H9 (cell line): ENCODE results near the gene CMC2.

DNA sequence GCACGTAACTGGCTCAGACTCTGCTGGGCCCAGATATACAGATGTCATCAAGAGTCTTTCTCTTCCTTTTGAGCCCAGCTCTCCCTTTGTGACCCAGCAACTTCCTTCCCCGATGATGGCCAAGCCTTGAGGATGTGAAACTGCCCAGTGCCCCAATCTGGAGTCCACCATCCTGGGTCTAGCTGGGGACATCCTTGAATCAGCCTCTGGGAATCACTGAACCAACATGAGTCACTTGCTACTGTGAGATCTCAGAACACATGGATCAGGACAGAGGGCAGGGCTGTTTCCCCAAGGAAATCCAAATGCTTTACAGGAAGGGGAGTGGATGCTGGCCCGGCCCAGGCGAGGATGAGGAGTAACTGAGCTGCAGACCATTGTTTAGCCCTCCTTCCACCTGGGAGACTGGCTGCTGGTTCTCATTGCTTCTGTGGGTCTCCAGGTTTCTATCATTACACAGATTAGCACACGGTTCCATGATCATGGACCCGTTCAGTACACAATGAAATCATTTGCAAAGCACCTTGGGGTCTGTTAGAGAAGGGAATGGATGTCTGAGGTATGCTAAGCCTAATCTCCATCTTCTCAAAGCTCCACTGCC lies 547.6 kb downstream of the WWOX start:
- PRO-cap, result no peak

GRCh38 chr16:78695575-78696046 lies 596.2 kb downstream of the WWOX start:
- PRO-cap, result no peak

DNA sequence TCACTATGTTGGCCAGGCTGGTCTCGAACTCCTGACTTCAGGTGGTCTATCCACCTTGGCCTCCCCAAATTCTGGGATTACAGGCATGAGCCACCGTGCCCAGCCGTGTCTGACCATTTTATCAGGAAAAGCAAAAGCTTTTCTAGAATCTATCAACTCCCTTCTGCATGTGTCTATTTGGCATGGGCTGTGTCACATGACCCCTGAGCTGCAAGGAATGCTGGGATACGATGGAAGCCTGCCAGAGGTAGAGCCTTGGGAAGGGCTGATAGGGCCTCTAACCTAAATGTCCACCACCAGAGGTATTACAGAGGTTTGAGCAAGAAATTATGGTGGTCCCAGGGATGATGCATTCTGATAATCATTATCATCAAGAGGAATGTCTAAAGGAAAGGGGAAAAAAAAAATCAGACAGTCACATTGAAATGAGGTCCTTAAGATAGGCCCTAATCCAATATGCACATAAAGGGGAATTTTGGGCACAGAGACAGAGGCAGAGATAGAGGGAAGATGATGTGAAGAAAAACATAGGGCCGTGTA lies 616.3 kb downstream of the WWOX start:
- PRO-cap, result no peak

GRCh38 chr16:79051880-79052254 lies 548.7 kb downstream of the MAF start:
- PRO-cap, result no peak

GRCh38 chr16:79508886-79509717 lies 91.4 kb downstream of the MAF start:
- PRO-cap, result no peak

DNA sequence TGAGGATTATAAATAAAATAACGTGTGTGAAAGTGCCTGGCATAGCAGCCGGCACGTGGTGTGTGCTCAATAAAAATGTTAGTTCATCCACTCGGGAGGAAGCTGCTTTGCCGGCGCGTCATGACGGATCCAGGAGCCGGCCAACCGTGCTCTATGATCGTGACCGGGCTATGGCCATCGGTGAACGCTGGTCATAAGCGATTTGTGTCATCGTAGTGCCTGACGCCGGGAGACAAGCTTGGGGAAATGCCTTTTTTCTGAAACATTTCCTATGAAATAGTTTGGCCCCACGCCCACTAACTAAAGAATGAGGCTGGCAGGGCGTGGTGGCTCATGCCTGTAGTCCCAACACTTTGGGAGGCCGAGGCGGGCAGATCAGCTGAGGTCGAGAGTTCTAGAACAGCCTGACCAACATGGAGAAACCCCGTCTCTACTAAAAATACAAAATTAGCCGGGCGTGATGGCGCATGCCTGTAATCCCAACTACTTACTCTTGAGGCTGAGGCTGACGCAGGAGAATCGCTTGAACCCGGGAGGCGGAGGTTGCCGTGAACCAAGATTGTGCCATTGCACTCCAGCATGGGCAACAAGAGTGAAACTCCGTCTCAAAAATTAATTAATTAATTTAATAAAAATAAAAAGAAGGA lies 73.8 kb downstream of the CMC2 start:
- PRO-cap, result no peak

DNA sequence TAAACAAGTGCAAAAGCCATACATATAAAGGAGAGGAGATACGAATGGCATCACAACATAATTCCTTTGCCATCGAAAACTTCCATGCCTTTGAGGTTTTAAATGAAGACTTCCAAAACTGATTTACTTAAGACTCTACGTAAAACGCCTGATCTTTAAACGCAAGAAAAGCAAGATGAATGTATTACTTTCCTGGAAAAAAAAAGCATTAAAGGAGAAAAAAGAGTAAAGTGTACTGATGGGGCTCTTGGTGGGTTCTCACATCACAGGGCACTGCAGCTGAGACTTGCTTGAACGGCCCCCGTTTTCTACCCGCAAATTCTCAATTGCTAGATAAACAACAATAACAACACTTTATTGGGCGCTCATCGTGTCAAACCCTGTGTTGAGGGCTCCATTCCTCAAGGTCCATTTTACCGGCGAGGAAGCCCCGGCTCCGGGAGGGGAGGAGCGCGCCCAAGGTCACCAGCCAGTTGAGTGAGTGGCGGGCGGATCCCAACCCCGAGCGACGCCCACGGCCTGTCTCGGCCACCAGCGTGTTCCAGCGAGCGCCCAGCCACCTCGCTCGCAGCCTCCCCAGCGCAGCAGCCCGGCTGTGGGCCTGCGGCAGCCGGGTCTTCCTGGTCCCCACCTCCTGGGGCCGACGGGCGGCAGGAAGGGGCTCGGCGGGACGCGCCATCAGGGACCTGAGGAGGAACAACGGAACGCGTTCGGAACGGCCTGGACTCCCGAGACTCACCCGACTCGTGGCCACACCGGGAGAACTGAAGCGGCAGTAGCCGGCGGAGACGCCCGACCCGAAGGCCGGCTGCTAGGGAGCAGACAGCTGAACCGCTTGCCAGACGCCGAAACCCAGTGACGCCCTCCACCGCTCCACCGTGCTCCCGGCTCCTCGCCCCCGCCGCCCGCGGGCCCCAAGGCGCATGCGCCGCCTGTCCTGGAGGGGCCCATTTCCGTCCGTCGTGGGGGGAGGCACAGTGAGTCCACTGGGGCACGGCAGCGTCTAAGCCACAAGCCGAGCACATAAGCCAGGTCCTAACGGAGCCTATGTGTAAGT lies at the start of gene CMC2:
Gene CMC2, minus strand, starts transcription at position 891 of the 1,057 bp plus-strand sequence.
- PRO-cap, result bidirectional peak, plus-strand start at position 520 of the sequence, minus-strand start at position 415 of the sequence; bidirectional peak, plus-strand start at position 951 of the sequence, minus-strand start at position 857 of the sequence

DNA sequence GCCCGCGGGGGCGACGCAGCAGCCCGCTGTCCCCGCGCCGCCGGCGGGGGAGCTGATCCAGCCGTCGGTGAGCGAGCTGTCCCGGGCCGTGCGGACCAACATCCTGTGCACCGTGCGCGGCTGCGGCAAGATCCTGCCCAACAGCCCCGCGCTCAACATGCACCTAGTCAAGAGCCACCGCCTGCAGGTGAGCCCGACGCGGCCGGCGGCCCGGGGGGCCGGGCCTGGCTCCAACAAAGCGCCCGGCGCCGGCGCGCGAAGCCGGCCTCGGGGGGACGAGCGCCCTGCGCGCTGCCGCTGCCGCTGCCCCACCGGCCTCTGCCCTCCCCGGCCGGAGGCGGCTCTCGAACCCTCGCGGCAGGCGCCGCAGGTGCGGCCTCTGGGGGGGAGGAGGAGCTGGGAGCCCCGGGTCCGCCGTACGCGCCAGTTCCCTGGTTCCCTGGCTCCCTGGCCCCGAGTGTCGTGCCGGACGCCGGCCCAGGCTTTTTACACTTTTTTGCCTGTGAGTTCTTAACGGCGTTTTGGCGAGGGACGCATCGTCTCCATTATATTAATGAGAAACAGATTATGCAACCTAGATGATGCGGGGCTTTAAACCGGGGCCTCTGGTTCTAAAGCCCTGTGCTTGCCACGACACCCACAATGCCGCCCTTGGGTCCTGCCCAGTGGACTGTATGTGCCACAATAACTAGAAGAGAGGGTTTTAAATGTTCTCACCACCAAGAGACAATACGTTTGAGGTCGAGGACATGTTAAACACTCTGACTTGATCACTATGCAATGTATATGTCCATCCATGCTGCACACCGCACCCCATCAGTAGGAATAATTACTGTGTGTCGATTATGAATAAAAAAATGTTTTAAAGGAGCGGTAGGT lies 617 bp downstream of the ATMIN start:
- PRO-cap, result bidirectional peak, plus-strand start at position 426 of the sequence, minus-strand start at position 320 of the sequence; unidirectional peak, minus-strand start at position 678 of the sequence

DNA sequence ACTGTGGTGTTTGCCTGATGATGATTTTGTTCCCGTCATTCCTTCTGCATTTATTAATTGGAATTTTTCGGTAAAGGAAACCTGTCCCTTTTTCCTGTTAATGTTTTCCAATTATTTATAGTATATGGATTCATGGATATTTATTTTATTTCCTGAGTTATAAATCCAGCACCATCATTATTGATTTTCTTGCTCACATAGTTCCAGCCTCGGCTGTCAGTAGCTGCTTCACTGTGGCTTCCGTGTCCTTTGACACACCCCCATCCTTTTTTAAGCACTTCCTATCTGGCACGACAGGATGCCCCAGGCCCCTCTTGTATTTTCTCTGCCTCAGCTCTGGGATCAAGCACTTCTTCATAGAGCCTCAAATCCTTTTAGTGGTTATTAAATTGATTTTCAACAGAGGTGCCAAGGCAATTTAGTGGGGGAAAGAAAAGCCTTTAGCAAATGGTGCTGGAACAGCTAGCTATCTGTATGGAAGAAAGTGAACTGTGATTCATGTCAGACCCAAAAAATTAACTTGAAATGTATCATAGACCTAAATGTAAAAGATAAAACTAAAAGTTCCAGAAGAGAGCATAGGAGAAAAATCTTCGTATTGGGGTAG lies 59.8 kb downstream of the GAN start:
- PRO-cap, result no peak

GRCh38 chr16:81403329-81404010 lies 41.1 kb upstream of the CMIP start:
- PRO-cap, result no peak

- PRO-cap, result unidirectional peak, minus-strand start at chr16:81405885
Measured at GRCh38 chr16:81405697-81406197, 38.9 kb upstream of the CMIP start.

DNA sequence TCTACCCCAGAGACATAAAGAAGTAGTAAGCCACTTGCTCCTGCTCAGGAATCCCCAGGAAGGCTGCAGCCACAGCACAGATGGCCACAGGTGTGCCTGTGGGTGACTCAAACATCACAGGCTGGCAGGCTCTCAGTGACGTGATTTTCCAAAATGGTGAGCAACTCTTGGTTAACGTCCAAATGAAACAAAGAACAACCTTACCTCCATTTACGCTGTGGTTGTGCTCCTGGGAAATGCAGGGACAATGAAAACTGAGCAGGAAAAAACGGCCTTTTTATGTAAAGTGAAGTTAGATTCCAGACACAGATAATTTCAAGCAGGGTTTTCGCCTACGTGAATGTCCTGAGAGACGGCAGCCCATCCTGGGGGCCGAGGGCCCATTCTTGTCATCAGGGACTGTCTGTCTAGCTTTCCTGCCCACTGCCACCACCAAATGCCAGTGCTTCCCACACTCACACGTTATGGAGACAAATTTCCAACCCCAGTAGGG lies 37.4 kb upstream of the CMIP start:
- PRO-cap, result no peak

DNA sequence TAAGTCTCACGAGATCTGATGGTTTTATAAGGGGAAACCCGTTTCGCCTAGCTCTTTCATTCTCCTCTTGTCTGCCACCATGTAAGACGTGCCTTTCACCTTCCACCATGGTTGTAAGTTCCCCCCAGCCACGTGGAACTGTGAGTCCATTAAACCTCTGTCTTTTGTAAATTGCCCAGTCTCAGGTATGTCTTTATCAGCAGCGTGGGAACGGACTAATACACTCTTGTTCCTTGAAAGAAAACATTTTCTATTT lies 6.6 kb downstream of the CMIP start:
- PRO-cap, result no peak

DNA sequence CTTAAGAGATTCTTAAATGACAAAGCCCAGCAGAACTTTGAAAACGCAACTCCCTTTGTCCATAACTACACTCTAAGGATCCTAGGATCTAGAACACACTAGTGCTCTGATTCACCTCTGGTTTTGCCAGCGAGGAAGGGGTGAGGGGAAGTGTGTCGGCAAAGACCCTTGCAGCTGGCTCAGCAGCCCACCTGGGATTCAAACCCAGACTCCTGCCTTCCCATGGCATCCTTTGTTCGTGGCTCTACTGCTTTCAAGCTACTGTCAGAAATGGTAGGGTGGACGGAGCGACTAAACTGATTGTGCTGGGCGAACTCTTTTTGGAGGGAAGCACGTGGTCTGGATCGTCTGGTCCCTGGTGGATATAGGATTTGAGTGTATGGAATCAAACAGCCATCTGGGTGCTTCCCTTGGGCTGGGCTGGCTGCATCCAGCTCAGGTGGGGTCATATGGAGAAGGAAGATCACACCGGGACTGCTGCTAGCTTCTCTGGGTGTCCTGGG lies 8.4 kb downstream of the CMIP start:
- PRO-cap, result no peak

DNA sequence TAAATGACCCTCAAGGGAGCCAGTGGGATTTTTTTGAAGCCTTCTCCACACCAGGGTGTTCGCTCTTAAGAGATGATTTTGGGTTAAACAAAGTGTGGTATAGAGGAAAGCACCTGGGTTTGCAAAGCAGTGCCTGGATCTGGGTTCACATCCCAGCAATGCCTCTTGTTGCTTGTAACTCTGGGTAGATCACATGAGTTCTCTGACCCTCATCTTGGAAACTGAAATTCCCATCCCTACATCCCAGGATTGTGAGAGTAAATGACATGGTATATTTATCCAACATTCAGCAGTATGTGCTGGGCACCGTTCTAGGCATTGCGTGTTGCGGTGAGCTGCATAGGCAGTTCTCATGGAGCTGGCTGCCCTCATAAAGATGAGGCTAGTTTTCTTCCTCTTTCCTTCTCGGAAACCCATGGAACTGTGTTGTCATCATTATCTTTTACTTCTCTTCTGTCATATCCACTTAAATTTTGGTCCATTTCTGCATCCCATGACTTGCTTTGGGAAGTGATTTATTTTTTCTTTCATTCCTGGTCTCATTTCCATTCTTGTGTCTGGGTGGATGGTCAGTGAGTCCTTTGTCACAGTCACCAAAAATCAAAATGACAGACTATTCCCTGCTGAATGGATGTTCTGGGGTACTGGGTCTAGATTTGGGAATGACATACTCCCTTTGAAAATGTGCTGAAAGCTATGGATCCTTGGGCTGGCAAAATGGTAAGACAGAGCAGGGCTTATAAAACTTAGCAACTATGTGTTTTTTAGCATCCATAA lies 17.2 kb downstream of the CMIP start:
- PRO-cap, result no peak

- PRO-cap, result no peak
Measured at GRCh38 chr16:81524057-81524818, 79.6 kb downstream of the CMIP start.

DNA sequence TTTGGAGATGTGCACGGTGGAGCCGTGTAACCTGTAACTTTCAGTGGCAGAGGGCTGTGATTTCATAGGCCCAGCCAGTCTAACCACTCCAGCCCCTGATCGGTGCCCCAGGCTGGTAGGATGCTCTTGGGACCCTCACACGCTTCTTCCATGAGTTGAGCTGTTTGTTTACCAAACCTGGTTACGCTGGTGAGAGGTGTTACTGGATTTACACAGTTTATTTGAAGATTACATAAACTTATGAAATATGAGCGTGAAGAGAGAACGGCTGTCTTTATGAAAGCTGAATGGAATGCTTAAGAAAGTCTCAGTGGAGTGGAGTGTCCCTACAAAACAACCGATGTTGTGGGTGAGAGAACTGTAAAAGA lies 96.7 kb downstream of the CMIP start:
- PRO-cap, result no peak

DNA sequence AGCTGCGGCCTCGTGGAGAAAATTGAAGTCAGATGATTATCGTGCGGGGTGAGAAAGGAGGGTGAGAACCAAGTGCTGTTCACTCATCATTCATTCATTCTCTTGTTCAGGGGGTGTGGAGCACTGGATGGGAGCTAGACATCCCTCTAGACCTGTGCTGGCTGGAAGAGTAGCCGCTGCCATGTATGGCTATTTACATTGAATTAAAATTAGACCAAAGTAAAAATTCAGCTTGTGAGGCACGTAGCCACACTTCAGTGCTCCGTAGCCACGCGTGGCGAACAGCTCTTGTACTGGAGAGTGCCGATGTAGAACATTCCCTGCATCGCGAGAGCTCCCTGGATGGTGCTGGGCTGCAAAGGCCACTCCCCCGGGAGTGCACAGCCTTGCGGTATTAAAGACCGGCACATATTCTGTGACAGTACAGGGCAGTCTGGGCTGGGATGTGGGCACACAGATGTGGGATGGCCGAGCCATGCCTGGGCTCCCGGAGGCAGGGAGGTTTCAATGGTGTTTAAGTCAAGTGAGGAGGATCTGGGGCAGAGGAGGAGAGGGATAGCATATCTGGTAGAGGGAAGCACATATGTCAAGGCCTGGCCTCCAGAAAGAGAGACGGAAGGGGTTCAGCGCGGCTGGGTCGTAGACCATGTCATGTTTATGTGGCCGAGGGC lies 102.2 kb downstream of the CMIP start:
- PRO-cap, result no peak

DNA sequence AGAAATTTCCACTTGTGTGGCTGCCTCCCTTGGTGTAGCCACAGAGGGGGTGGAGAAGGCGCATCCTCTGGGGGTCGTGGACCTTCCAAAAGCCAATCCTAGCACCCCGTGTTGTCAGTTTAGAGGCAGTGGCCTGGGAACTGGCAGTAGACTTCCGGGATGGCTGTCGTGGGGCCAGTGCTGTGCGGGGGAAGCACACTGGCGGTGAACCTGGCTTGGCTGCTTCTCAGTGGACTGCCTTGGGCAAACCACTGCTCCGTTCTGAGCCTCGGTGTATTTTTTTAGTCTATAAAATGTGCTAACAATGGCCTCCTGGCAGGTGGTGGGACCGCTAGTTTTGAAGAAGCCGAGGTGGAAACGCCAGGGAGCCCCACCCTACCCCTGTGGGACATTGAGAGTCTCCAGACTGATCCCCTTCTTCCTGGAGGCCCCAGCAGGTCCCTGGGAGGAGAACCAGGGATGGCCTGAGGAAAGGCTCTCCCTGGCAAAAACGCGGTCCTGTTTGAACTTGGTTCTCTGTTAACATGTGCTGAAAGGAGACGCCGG lies 125.7 kb downstream of the CMIP start:
- PRO-cap, result no peak

DNA sequence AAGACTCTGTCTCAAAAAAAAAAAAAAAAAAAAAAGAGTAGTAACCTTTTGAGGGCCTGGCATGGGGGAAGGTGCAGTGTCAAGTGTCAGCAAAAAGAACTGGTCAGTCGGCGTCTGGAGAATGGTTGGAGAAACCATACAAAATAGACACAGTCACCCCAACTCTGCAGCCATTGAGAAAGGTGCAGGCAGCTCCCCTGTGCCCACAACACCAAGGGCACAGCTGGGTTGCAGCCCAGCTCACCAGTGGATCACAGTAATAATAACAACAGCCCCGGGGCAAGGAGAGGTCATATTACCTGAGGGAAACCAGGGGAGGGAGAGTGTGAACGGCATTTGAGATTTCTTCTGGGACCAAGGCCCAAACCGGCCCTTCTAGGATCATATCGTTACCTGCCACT lies 154.3 kb downstream of the CMIP start:
- PRO-cap, result no peak